Tongue (tissue), 2 donors: ENCODE measurements around a stretch of chr5.

GRCh38 chr5:172565272-172565981, 75.6 kb upstream of the NEURL1B start:
- RAMPAGE, long total RNA = no peak

GRCh38 chr5:172642516-172643340, 1.7 kb downstream of the NEURL1B start:
- RAMPAGE, long total RNA = no peak

GRCh38 chr5:172652736-172653279, 11.7 kb downstream of the NEURL1B start:
- RAMPAGE, long total RNA = no peak

- RAMPAGE, long total RNA = no peak
These were observed 7.4 kb downstream of the DUSP1 start for GRCh38 chr5:172763657-172763965.

- RAMPAGE, long total RNA = no peak
These were observed 2.9 kb upstream of the DUSP1 start for GRCh38 chr5:172773771-172774446.

DNA sequence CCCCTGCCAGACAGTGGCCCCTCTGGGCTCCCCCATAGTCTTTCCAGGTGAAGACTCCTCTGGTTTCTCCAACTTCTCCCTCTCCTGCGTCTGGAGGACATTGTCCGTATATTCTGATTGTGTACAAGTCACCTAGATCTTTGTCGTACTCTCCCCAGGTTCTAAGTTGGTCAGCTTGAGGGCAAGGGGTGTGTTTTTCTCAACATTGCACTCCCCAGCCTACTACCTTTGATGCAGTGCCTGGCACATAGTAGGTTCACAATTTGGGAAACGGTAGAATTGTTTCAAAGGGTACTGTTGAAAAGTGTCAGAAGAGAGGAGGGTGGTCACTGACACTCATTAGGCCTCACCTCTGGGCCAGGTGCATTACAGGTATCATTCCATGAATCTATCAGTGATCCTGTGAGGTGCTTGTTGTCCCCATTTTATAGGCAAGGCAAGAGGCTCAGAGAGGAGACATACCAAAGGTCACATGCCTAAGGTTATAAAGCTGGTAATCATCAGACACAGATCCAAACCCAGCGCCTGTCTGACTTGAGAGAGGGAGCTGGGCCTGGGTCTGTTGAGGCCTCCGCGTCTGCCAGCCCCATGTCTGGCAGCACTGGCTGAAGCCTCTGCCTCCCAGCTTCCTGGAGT, 3.9 kb upstream of the DUSP1 start:
- RAMPAGE, long total RNA = no peak

DNA sequence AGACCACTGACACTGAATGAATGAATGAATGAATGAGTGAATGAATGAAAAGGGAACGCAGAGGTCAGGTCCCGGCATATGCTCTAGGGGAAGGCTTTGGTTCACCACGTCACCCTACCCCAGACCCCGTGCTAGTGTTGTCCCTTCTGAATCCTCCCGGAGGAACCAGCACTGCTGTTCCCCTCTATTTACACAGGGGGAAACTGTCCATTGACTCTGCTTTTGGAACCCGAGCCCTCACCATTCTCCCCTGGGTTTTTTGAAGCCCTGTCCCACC, 1.0 kb upstream of the ERGIC1 start:
- RAMPAGE, long total RNA = no peak

GRCh38 chr5:172862209-172862883, 28.3 kb downstream of the ERGIC1 start:
- RAMPAGE, long total RNA = no peak

- RAMPAGE, long total RNA = no peak
These were observed 37.6 kb downstream of the ERGIC1 start for GRCh38 chr5:172871392-172872376.

- RAMPAGE, long total RNA = no peak
These were observed 58.6 kb downstream of the ERGIC1 start for GRCh38 chr5:172892479-172893221.

DNA sequence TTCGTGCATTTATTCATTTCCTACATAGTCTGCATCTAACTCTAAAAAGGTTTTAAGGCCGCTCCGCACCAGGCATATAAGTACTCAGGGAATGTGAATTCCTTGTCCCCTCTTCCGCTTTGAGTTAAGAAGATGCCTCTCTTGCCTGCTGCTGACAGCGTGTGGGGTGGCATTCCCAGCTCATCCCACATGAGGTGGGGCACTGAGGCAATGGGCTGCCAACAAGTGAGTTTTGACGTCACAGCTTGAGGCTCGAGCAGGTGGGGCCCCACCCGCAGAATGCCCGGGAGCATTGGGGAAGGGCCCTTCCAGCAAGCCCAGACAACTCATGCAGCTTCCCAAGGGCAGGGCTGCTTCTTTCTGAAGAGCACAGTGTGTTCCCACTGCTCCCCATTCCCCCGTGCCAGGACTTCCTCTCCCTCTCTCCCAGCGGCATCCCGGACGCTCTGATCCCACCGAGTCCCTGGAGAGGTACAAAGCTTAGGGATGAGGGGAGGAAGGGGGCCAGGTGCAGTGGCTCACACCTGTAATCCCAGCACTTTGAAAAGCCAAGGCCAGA, 59.2 kb upstream of the RPL26L1 start:
- RAMPAGE, long total RNA = no peak

GRCh38 chr5:172914584-172914940, 44.7 kb upstream of the RPL26L1 start:
- RAMPAGE, long total RNA = no peak

- RAMPAGE, long total RNA = no peak
These were observed 40.1 kb upstream of the BNIP1 start for GRCh38 chr5:173104092-173104676.

GRCh38 chr5:173230060-173230773, 4.8 kb downstream of the NKX2-5 start:
- RAMPAGE, long total RNA = no peak

- RAMPAGE, long total RNA = no peak
These were observed 43.8 kb upstream of the NKX2-5 start for GRCh38 chr5:173278780-173279251.

- RAMPAGE, long total RNA = no peak
These were observed 35.9 kb downstream of the STC2 start for GRCh38 chr5:173292203-173292877.

DNA sequence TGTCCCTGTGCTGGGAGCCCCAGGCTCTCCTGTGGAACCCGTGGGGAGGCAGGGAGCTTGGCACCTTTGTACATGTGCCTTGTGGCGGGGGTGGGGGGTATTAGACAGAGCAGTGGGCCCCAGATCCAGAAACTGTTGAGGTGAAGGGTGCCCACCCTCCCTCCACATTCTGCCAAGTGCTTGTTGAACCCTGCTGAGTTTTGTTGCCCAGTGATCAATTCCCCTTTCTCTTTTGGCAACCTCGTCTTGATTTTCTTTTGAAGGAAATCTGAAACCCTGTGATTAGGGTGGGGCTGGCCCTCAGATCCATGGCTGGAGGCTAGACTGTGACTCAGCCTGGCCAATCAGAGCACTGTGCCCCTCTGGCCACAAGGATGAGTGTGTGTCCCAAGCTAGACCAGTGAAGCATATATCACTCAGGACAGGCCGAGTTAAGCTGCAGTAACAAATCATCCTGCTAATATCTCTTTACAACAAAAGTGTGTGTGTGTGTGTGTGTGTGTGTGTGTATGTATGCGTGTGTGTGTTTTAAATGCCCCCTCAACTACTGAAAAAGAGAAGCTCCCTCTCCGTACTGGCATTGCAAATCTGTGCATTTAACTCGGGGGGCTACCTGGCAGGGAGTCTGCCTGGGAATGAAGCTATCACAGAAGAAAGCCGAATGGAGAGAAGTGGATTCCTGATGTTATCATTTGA, 25.8 kb downstream of the STC2 start:
- RAMPAGE, long total RNA = no peak

DNA sequence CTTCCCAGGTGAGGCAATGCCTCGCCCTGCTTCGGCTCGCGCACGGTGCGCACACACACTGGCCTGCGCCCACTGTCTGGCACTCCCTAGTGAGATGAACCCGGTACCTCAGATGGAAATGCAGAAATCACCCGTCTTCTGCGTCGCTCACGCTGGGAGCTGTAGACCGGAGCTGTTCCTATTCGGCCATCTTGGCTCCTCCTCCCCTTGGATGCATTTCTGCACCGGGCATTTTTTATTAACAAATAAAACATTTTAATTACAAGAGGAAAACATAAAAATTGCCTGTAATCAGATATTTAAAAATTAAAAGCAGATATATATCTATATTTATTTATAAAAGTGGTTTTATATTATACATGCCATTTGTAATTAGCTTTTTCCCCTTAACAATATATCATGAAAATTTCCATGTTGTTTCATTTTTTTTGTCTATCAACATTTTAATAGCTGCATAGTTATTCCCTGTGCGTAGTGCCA, 80.5 kb upstream of the STC2 start:
- RAMPAGE, long total RNA = no peak

DNA sequence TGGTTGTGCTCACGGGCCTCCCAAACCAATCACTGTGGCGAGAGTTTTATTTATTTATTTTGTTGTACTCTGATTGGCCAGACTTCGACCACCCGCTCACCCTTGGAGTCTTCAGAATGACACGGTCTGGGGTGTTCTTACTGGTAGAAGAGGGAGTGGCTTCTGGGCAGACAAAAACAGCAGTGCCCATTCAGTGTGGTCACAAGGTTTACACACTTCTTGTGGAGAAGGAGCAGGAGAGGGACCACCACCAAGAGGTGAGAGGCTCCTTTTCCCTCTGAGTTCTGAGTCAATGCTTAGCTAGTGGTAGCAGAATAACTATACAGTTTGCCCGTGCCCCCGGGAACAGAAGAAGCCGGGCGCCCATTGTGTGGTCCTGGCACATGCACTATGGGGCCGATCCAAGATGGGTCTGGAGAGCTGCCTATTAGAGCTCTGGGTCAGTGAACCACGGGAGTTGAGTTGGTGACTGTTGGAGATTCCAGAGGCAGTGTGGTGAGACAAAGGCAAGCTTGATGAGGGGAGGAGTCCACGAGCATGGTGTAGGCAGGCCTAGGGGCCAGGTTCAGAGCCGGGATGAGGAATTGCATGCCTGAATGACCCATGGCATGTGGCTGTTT, 84.1 kb upstream of the STC2 start:
- RAMPAGE, long total RNA = no peak

GRCh38 chr5:173457159-173457828, 129.1 kb upstream of the STC2 start:
- RAMPAGE, long total RNA = no peak